Hair follicular keratinocyte (primary cell): Measurements from ENCODE around the genes ZNF860 and PDCD6IP.

- RAMPAGE, long total RNA = no peak
Observed at GRCh38 chr3:30527585-30528281, 78.7 kb upstream of the TGFBR2 start.

- RAMPAGE, long total RNA = no peak
Observed at GRCh38 chr3:30614192-30614828, 7.9 kb downstream of the TGFBR2 start.

- RAMPAGE, long total RNA = no peak
Observed at GRCh38 chr3:31981122-31982063, at the start of gene ZNF860. TSS of gene ZNF860 (plus strand) at chr3:31981750.

GRCh38 chr3:32106791-32107397 lies 474 bp downstream of the GPD1L start:
- RAMPAGE, long total RNA = no peak

- RAMPAGE, long total RNA = no peak
Observed at GRCh38 chr3:32213385-32213739, 25.1 kb upstream of the CMTM8 start.

DNA sequence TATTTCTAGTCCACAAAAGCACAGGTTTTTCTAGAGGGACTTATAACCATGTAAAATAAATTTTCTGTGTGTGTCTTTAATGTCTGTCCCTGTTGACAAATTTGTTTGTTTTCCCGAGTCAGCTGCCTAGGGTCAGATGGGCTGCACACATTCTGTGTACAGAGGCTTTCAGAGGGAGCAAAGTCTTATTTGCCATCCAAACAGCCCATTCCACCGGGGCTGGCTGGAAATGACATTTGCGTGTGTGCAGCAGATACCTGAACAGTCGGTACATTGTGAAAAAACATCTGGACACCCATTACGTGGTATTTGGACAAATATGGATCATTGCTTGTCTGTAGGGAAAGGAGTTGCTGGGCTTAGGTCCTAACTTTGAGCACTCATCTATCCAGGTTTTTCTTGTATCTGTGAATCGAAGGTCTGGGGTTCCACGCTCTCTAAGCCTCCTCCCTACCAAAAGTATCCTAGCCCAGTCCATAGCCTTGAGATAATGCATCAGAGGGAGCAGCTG lies 22.3 kb upstream of the CMTM8 start:
- RAMPAGE, long total RNA = no peak

DNA sequence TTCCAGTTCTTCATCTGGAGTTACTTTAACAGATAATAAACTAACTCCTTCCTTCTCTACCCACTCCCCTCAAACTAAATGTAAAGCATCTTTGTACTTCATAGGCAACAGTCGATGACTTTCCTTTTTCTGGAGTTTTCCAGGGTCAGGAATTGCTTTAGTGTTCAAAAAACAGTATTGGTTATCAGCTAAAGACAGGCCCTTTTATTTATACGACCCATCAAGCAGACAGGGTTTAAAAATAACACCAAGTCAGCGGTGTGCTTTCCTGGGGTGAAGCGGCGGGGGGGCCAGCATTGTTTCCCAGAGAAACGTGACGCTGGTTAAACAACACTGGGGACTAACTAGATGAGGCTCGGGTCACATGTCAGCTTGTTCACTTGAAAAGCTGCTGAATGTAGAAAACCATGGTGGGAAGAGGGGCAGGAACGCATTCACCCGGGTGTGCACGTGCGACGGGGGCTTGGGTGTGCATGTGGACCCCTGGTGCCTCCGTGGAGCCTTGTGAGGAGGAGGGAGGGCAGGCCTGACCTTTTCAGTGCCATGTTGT lies 70.7 kb upstream of the CMTM7 start:
- RAMPAGE, long total RNA = no peak

GRCh38 chr3:32459822-32460995 lies 42.4 kb downstream of the CMTM6 start:
- RAMPAGE, long total RNA = no peak

GRCh38 chr3:32467341-32467593 lies 35.4 kb downstream of the CMTM6 start:
- RAMPAGE, long total RNA = no peak

DNA sequence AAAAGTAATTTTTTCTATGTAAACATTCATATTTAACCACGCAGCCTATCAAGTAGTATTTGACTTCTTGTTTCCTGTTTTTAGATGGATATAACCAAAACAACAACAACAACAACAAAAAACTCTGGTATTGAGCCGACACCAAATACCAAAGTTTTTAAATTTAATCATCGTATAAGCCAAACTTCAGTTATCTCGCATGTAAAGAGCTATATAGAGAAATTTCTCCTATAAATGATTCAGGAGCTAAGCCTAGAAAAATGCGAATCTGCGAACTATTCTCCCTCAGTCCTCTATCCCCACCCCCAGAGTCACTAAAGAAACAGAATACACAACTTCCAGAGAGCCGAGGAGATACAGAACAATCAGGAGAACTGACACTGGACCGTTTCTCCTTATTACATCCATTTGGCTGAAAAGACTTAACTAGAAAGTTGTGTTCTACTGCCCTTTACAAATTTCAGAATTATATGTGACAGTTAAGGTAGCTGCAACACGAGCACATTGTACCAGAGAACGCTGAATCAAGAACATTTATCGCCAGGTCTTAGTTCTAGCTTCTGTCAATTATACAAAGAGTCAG lies 1.2 kb downstream of the DYNC1LI1 start:
- RAMPAGE, long total RNA = no peak

GRCh38 chr3:32821129-32821530 lies 3.3 kb downstream of the TRIM71 start:
- RAMPAGE, long total RNA = no peak

DNA sequence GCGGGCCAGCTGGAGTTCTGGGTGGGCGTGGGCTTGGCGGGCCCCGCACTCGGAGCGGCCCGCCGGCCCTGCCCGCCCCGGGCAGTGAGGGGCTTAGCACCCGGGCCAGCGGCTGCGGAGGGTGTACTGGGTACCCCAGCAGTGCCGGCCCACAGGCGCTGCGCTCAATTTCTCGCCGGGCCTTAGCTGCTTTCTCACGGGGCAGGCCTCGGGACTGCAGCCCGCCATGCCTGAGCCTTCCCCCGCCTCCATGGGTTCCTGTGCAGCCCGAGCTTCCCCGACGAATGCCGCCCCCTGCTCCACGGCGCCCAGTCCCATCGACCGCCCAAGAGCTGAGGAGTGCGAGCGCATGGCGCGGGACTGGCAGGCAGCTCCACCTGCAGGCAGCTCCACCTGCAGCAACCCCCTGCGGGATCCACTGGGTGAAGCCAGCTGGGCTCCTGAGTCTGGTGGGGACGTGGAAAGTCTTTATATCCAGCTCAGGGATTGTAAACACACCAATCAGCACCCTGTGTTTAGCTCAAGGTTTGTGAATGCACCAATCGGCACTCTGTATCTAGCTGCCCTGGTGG lies 48.5 kb upstream of the CCR4 start:
- RAMPAGE, long total RNA = no peak

DNA sequence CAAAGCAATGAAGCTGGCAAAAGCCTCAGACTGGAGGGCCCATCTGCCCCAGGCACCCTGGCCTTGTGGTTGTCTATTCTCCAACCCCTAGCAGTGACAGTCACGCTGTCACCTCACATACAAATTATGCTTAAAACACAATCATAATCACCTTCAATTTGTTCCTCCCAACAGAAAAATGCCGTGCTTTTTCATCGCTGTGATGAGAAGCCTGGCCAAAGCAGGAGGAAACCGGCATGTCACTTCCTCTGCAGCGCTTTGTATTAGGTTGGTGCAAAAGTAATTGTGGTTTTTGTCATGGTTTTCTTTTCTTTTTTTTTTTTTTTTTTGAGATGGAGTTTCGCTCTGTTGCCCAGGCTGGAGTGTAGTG lies 41.8 kb downstream of the GLB1 start:
- RAMPAGE, long total RNA = no peak

DNA sequence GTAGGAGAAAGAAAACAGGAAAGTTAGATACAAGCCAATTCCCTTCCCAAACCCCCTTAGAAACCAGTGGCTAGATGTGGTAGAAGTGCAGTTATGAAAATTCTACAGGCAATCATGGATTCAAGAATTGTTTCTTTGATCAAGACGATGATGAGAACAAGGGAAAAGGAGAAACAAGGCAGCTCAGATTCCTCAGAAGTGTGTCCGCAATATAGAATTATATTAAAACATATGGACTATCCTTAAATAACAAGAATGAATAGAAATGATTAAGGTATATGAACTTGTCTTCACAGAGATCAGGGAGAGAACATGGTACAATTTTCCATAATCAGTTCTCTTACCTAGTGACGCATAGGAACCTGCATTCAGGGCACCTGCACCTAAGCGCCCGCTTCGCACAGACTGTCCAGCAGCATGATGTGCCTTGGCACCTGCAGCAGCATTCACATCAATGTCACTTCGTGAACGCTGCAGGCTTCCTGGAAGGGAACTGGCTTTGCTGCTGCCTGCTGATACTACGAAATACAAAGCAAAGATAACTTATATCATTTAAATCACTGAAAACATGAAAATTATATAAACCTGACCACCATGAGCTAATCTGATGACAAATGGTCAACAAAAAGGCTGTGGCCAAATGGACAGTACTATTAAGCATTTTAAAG lies 115.3 kb downstream of the CLASP2 start:
- RAMPAGE, long total RNA = no peak

GRCh38 chr3:33797848-33798719 lies at the start of gene PDCD6IP:
TSS of gene PDCD6IP (plus strand) at chr3:33798630.
- RAMPAGE, long total RNA = no peak

DNA sequence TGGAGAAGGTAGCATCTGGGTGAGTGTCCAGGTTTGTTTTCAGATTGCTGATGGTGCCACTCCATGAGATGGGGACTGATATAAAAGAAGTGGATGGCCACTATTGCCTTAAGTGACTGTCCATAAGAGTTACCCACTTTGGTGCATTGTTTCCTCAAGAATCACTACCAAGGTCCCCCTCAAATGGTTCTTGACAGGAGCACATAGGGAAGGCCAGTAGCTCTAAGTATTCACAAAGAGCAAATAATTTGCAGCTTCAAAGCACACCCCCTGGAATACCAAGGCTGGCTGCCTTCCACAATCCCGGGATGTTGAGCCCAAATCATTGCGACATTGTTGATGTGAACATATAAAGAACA lies 127.0 kb downstream of the PDCD6IP start:
- RAMPAGE, long total RNA = no peak

- RAMPAGE, long total RNA = no peak
Observed at GRCh38 chr3:36831106-36831758, 66.9 kb upstream of the DCLK3 start.

DNA sequence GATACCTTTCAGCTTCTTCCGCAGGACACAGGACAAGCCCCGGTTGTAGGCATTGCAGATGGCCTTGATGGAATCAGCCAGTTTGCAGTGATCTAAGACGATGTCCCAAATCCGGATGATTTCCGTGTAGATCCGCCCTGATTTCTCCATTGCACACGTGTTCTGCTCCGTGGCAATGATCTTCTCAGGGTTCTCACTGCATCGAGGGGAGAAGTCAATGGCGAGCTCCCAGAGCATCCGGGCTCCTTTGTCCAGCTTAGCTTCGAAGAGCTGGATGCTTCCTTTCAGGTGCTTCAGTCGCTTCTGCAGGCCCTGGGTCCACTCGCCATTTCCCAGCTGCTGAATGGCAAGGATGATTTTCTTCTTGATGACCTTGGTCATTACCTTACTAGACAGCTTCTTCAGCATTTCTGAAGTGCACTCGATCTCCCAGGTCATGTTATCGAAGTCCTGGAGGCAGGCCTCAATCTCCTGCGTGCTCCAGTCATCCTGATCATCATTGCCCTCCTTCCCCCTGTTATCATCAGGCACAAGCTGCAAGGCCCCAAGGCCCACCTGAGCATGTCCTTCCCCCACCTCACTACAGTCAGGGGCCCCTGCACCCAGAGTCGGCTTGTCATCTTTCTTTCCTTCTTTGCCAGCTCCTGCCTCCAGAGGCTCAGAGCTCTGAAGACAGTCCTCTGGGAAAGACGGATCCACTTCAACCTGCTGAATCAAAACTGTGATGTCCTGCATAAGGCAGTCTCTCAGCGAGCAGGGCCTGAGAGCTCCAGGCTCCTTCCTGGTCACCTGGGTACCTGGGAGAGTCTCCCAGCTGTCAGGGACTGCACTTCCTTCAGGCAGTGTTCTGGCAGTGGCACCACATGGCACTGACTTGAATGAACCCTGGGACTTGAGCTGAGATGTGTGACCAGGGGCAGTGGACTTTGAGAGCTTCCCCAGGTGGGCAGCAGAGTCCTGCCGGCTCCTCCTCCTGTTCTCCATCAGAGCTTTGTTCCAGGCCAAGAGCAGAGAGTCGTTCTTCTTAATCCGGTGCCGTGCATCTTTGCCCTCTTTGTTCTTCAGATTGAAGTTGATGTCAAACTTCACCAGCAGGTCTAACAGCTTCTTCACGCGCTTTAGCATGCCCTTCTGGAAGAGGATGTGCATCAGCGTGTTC lies 87.7 kb downstream of the TRANK1 start:
- RAMPAGE, long total RNA = no peak

GRCh38 chr3:36958706-36959167 lies 13.9 kb upstream of the TRANK1 start:
- RAMPAGE, long total RNA = no peak

DNA sequence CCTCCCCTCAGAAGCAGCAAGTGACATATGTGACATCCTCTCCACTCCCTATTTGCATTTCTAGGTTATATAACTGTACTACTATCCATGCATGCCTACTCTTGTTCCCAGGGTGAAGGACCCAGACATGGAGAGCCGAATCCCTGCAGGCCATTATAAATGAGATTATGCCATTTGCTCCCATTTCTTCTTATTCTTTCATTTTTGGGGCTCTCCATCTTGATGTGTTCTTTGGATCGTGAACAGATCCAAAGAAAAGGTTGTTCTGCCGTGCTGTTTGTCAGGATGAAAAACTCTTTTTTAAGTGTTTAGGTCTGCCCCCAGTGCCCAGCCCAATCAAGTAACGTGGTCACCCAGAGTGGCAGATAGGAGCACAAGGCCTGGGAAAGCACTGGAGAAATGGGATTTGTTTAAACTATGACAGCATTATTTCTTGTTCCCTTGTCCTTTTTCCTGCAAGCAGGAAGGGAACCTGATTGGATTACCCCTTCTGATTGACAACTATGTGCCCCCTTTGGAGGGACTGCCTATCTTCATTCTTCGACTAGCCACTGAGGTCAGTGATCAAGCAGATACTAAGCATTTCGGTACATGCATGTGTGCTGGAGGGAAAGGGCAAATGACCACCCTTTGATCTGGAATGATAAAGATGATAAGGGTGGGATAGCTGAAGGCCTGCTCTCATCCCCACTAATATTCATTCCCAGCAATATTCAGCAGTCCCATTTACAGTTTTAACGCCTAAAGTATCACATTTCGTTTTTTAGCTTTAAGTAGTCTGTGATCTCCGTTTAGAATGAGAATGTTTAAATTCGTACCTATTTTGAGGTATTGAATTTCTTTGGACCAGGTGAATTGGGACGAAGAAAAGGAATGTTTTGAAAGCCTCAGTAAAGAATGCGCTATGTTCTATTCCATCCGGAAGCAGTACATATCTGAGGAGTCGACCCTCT lies 55.0 kb downstream of the MLH1 start:
- RAMPAGE, long total RNA = no peak